ENCODE data around the genes PTPRU and NKAIN1.

DNA sequence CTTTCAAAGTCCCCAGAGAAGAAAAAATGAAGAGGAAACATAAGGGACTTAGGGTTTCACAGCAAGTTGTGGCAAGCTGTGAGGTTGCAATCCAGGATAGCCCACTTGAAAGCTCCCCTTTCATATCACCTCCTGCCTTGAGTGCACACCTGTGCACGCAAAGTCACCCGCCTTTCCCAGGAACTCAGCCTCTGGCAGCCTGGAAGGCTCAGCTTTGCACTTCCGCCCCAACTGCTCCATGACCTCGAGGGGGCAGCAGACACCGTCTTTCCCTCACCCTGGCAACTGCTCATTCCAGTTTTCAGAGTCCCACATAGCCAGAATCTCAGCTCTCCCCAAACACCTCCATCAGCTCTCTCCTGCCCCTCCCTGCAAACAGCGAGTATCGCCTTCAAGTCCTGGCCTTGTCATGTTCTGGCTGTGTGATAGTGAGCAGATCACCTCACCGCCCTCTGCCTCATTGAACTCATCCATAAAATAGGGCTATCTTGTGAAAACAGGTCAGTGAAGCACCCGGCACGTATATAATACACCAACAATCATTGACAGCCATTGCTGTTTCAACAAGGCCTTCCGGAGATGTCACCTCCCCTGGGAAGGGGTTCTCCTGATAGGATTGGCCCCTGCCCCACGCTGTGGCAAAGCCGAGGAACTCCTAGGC, 32.3 kb upstream of the EPB41 start:
- PRO-cap: no peak

- PRO-cap: no peak
These were observed 69.5 kb downstream of the EPB41 start for GRCh38 chr1:28983659-28984484.

DNA sequence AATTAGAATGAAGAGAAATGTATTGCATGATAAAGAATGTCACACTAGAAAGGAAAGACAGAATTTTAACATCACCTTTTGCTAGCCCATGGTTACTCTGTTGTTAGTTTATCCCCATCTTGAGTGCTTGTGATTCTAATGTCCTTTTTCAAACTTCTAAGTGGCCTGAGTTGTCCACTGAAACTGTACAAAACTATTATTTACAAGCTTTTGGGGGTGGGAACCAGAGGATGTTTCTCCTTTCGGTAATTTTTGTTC, 40.6 kb downstream of the TMEM200B start:
- PRO-cap: no peak

DNA sequence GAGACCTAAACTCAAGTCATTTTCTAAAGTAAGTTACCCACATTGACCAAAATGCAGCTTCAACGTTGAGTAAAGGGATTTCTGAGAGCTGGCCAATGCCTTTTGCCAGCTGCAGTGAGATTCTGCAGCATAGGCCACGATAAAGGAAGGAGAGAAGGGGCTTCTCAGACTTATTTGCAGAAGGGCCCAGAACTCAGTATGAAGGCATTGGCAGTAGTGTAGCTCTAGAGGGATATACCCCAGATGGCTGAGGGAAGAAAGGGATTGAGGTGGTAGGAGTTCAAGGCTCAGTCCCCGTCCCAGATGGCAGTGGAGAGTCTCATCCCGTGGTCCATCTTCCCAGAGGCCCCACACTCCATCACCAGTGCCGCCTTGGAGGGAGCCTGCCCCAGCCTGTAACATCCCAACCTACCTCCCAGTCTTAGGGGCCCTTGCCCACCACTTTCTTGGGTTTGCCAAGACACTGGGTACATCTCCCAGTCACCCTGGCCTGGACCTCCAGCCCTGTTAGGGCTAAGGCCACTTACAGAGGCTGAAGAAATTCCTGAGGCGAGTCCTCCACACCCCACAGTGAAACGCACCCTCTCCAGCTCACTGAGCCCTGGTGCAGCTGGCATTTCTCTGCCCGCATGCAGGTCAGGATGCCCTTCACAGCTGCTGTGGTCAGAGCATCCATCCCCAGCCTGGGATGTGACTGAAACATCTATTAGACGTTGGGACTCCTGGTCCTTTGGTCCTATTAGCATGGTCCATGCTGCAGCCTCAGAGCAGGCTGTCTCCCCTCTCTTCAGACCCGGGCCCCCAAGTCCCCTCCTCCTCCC, 3.4 kb downstream of the TMEM200B start:
- PRO-cap: no peak

GRCh38 chr1:29202755-29203154, 21.1 kb upstream of the SRSF4 start:
- PRO-cap: no peak

GRCh38 chr1:29236123-29237005, at the start of gene PTPRU:
Gene PTPRU (plus strand): TSS chr1:29236522.
- PRO-cap: bidirectional peak, plus-strand start at chr1:29236522, minus-strand start at chr1:29236359

GRCh38 chr1:29259707-29261103, 23.9 kb downstream of the PTPRU start:
- PRO-cap: unidirectional peak, minus-strand start at chr1:29260019

- PRO-cap: no peak
These were observed 195.8 kb downstream of the MATN1 start for GRCh38 chr1:30527322-30528248.

DNA sequence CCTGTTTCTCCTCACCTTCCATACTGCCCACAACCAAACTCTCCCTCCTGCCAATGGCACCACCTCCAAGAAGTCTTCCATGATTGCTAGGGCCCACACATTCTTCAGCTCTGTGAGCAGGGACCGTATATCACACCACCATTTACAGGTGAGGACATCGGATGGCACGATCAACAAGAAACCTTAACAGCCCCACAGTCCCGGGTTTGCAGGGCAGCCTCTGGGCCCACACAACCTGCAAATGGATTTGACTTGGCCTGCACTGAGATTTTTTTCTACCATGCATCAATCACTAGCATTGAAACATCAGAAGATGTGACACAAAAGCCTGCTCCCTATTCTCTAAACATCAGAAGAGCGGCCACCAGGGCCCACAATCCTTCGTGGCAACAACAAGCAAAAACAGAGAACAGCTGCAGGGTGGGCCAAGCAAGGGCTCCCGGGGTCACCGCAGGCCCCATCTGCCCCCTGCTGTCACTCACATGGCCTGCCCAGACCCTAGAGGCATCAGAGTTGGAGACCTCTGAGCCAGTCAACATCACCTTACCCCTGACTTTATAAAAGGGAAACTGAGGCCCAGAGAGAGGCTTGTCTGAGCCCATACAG, 2.0 kb downstream of the LAPTM5 start:
- PRO-cap: no peak

DNA sequence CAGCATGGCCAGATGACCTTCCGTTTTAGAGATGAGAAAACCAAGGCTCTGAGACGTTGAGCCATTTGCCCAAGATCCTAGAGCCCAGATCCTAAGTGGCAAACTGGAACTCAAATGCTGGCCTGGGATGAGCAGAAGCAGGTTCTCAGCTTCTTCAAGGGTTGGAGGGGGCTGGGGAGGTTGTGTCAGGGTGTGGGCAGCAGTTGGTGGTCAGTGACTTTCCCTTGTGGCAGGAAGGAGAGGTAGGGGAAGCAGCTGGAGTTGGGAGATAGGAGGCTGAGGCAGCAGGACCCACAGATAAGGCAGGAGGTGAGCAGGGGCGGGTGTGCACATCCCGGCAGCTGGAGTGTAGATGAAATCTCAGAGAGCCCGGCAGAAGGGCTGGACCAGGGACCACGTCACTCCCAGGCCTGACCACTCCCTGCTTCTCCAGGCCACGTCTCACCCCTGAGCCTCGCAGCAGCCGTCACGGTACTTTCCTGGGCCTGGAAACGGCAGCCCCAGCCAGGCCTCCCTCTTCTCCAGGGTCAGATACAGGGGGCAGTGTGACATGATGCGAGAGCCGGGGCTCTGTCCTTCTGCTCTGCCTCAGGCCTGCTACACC, 11.4 kb upstream of the LAPTM5 start:
- PRO-cap: no peak

- PRO-cap: no peak
These were observed 41.0 kb upstream of the LAPTM5 start for GRCh38 chr1:30798299-30799174.

DNA sequence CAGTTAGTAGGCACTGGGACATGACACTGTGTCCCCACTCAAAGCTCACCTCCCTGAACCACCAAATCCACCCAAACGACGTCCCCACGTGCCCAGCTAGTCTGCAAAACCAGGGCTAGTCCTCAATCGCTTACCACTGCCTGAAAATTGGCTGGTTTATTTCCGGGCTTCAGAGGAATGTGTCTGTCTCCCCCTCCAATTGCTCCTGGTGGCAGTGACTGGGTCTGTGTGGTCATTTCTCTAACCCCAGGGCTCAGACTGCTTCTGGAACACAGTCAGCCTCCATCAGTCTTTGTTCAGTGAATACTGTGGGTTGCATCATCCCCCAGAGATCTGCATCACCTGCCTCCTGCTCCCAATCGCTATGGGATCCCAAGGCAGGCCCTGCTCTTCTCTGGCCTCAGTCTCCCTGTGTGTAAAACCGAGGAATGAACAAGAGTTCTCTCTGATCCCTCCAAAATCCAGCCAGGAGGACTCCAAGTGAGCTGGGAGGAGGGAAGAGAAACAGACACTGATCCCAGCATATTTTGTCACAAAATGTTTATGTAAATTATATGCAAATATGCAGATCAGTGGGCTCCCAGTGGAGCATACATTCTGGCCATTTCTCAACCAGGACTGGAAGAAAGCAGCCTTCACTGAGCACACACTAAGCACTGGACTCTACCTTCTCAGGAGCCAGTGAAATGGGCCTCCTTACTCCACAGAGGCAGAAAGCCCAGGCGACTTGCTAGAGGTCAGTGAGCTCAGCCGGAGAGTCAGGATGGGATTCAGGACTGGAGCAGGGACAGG, 20.9 kb downstream of the SDC3 start:
- PRO-cap: no peak

DNA sequence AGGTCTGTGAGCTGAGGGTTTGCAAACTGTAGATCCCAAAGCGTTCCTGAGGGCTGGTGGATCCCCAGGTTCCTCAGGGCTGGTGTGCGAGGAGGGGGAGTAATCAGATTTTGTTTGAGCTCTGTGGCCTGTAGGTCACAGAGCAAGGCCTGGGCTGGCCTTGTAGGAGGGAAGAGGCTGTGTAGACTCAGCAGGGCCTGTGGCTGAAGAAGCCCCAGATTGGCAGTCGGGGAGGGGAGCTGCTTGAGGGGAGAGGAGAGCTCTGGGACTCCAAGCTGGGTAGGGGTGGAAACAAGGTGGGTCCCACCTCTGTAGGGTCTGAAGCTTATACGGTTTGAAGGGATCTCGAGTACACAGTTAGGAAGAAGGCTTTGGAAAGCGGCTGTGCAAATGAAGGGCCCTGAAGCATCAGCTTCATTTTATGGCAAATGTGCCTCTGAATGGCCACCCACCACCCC, 5.1 kb upstream of the SDC3 start:
- PRO-cap: no peak

DNA sequence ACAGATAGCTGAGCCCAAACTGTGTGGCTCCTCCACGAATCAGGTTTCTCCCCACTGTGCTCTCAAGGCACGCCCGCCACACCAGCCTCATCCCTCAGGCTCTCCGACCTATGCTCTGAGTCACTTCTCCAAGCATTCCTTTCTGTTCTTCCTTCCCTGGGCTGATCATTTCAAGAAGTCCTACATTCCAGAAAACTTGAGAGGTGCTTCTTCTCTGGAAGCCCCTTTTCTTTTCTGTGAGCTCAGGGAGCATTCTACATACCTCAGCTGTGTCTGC, 25.4 kb upstream of the SDC3 start:
- PRO-cap: no peak

DNA sequence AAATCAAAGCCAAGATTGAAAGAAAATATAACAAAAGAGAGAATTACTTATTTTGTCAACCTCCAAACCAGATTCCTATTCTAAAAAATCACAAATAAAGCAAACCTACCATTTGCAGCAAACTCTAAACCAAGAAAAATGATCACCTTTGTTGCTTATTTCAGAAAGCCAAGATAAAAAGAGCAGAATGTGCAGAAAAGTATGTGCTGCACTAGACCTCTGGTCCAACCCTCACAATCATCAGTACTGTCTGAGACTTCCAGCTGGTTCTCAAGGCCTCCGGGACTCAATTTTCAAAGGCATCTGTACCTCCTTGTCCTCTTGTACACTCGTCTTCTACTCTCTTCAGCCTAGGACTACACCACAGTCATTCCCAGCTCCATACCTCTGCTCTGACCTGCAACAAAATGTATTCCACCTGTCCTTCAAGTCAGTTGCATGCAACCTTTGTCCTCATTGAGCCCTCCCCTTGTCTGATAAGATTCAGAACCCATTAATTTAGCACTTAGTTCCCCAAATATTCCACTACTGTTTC, 77.1 kb downstream of the PUM1 start:
- PRO-cap: no peak

- PRO-cap: no peak
These were observed 39.4 kb downstream of the PUM1 start for GRCh38 chr1:31026049-31026678.

DNA sequence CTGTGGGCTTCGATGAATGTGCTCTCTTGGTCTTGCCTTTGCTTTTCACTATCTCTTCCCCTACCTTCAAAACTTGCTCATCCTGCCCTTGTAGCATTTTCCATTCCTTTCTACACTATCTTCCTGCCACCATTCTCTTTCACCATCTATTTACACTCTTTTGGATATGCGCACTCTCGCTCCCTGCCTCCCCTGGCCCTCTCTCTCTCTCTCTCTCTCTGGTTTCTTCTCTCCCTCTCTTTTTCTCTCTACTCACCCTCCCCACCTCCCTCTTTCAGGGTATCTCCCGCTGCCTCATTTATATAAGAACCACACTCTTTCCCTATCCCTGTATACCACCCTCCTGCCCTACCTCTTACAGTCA, 33.8 kb downstream of the PUM1 start:
- PRO-cap: no peak

DNA sequence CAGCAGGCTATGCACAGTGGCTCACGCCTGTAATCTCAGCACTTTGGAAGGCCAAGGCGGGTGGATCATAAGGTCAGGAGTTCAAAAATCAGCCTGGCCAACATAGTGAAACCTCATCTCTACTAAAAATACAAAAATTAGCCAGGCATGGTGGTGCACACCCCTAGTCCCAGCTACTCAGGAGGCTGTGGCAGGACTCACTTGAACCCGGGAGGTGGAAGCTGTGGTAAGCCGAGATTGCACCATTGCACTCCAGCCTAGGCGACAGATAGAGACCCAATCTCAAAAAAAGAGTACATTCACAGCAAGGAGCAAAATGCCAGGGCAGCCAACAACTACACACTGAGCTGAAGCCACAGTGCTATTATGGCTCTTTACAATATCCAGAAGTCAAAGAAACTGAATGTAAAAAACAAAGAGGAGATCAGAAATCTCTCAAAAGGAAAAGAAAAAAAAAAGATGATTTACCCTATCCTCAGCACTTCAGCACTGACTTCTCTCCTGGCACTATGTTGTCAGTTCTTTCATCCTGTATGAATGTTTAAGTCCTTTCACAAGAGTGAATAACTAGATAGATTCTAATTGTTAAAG, 18.5 kb downstream of the PUM1 start:
- PRO-cap: no peak

DNA sequence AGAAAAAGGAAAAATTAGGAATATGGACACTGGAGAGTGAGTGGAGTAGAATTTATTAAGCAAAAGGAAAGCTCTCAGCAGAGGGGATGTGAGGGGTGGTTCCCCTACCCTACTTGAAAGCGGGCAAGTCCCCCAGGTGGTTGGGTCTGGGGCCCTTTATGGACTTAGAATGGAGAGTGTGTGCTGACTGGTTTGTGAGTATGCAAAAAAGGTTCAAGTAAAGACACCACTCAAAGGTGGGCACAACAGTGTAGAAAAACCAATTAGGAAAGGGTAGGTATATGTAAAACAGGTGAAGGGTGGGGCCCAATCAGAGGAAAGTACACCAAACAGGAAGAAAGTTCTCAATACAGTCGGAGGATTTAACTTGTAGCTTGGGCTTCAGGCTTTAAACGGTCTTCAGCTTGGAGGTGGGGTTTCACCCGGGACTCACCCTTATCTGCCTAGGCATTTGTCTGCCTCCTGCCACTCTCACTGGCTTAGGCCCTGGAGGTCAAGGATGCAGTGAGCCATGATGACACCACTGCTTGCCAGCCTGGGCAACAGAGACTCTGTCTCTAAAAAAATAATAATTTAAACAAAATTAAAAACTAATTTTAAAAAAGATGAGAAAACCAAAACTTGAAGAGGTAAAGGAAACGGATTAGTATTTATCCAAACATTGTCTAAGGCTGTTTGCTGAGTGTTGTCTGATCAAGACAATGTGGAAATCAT, 6.8 kb upstream of the PUM1 start:
- PRO-cap: no peak

- PRO-cap: bidirectional peak, plus-strand start at chr1:31239508, minus-strand start at chr1:31239887
These were observed at the start of gene NKAIN1 for GRCh38 chr1:31239637-31240488. Gene NKAIN1 (minus strand): TSS chr1:31239887.

Measured in neuron (in vitro differentiated cells).